Measurements from ENCODE around the genes ATP5PB, RAP1A and LRIG2.

DNA sequence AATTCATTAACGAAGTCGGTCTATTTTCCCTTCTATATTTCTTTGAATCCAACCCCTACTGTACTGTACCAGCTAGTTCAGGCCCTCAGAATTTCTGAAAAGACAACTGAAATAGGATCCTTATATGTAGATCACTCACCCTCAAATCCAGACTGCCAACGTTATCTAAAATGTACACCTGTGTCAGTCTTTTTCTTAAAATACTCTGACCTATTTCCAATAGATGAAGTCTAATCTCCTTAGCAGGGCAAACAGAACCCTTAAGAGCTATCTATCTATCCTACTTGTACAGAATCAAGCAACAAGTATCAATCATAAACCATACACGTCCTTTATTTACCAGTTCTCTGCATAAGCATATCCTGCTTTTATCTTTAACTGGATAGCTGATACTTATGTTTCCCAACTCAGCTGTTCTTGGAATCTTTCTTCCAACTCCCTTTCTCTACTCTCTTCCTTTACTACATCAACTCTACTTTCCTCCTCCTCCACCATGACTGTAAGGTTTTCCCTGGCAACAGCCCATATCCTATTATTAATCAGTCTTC lies 2.9 kb downstream of the LRIF1 start:
- RAMPAGE, long total RNA: no peak
- RRBS: no CpG with 5 or more reads among the region's 4 CpGs
PRO-cap:
- standard: unidirectional peak, minus-strand start at position 160 of the sequence
- CoPRO, capped RNA only, 2 experiments: no peak in any of the 2 experiments
- CoPRO, capped and uncapped RNA, 2 experiments: no peak in any of the 2 experiments
- CoPRO, uncapped RNA only, 2 experiments: peak in 1 of 2 experiments; most common minus-strand start position 323 of the sequence (in 1)
CAGE:
- cytosol, long polyA plus RNA: no peak
- long polyA plus RNA: no peak
- nucleolus, long total RNA: no peak
- nucleus, long polyA plus RNA: no peak

DNA sequence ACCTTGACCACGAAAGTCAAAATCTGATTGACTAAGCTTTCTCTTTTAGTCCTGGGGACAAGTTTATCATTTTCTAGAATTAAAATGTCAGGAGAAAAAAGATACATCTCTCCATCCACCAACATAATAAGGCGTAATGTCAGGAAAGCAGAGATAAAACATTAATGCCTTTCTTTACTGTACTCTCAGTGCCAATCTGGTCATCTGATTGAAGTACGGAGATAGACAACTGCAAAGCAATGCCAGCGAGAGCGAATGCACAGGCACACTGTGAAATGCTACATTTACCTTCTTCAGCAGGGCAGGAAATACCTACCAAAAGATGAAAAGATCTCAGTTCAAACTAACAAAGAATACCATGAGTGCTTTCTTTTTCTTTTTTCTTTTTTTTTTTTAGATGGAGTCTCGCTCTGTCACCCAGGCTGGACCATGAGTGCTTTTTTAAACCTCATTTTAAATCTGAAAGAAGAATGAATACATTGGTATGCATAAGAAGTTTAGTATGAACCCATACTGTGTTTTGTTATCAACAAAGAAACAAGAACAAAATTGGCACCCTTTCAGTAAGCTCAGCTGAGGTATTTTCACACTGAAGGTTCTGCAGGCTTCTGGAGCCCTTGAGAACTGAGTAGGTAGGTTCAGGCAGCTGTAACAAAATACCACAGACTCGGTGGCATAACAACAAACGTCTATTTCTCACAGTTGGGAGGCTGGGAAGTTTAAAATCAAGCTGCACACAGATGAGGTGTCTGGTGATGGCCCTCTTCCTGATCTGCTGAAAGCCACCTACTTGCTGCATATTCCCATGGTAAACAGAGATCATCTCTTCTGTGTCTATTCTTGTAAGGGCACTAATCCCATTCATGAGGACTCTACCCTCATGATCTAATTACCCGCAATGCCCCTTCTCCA lies 1.7 kb upstream of the CHI3L2 start:
- RAMPAGE, long total RNA: no peak
- RRBS: no CpG with 5 or more reads among the region's 9 CpGs
PRO-cap:
- standard: no peak
- CoPRO, capped RNA only, 2 experiments: no peak in any of the 2 experiments
- CoPRO, capped and uncapped RNA, 2 experiments: no peak in any of the 2 experiments
- CoPRO, uncapped RNA only, 2 experiments: no peak in any of the 2 experiments
CAGE:
- cytosol, long polyA plus RNA: no peak
- long polyA plus RNA: no peak
- nucleolus, long total RNA: no peak
- nucleus, long polyA plus RNA: no peak

- RAMPAGE, long total RNA: start-site peak on the plus strand at chr1:111449445-111449527, 2,668 and 3,033 reads in 2 replicates
- RRBS: no CpG with 5 or more reads among the region's 13 CpGs
PRO-cap:
- standard: bidirectional peak, plus-strand start at chr1:111449484, minus-strand start at chr1:111449256
- CoPRO, capped RNA only, 2 experiments: peak in 2 of 2 experiments; most common plus-strand start chr1:111449474 (in 2)
- CoPRO, capped and uncapped RNA, 2 experiments: peak in 2 of 2 experiments; most common plus-strand start chr1:111449457 (in 1)
- CoPRO, uncapped RNA only, 2 experiments: peak in 1 of 2 experiments; most common plus-strand start chr1:111449474 (in 1)
CAGE:
- cytosol, long polyA plus RNA: start-site peak on the plus strand at chr1:111449473-111449542, 6,668 and 6,666 reads in 2 replicates
- long polyA plus RNA: start-site peak on the plus strand at chr1:111449474-111449527, 6,274 and 7,436 reads in 2 replicates
- nucleolus, long total RNA: no peak
- nucleus, long polyA plus RNA: start-site peak on the plus strand at chr1:111449474-111449542, 5,683 and 3,686 reads in 2 replicates
Measured at GRCh38 chr1:111449378-111449624, at the start of gene ATP5PB. Gene ATP5PB, plus strand, starts transcription at chr1:111449464.

DNA sequence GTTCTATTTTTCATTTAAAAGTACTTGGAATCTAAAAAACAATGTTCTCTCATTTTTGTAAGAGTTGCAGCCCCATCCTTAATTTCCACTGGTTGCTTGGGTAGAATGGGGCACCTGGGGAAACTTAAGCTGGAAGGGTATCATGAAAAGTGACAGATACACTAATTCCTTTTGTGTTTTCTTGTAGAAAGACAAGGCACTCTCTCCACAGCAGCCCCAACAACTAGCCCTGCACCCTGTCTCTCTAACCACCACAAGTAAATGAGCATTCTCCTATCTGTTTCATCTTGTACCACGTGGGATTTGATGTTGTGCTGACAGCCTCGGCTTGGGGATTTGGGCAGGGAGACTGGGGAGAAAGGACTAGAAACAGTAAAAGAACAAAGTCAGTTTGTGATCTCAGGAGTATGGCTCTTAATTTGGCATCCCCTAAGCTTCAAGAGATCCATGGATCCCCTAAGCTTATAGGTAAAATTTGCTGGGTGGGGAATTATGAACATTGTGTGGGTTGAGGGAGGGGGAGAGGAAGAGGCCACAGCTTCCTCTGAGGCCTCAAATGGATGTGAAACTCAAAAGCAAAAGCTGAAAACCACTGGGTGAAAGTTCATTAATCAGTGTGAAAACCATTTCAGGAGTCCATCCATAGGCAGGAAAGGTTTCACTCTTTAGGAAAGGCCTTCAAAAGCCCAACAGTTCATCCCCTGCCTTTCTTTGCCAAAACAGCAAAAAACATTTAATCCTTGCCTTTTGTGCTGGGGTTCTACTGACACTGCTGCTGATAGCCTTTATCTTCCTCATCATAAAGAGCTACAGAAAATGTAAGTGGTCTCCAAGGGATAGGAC lies 3.0 kb downstream of the C1orf162 start:
- RAMPAGE, long total RNA: no peak
- RRBS: no CpG with 5 or more reads among the region's 2 CpGs
PRO-cap:
- standard: bidirectional peak, plus-strand start at position 334 of the sequence, minus-strand start at position 214 of the sequence
- CoPRO, capped RNA only, 2 experiments: no peak in any of the 2 experiments
- CoPRO, capped and uncapped RNA, 2 experiments: no peak in any of the 2 experiments
- CoPRO, uncapped RNA only, 2 experiments: no peak in any of the 2 experiments
CAGE:
- cytosol, long polyA plus RNA: no peak
- long polyA plus RNA: no peak
- nucleolus, long total RNA: no peak
- nucleus, long polyA plus RNA: no peak

DNA sequence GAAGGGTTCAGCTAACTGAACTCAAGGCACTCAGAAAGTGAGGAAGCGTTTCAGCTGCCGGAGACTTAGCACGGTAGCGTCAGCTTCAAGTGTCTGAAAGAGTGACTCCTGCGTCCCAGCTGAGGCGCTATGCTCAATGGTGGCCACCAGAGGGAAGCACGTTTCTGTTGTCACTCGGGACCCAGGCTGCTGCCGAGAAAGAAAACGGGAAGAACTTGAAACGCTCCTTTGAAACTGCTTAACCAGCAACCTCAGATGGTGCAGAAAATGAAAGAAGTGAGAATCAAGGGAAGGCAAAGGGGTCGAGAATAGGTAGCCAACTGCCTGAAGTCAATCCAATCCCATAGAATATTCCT lies 4.8 kb upstream of the ADORA3 start:
- RAMPAGE, long total RNA: no peak
- RRBS: no CpG with 5 or more reads among the region's 12 CpGs
PRO-cap:
- standard: bidirectional peak, plus-strand start at position 180 of the sequence, minus-strand start at position 39 of the sequence
- CoPRO, capped RNA only, 2 experiments: peak in 2 of 2 experiments; most common plus-strand start position 91 of the sequence (in 1); most common minus-strand start position 103 of the sequence (in 2)
- CoPRO, capped and uncapped RNA, 2 experiments: peak in 2 of 2 experiments; most common plus-strand start position 170 of the sequence (in 1); most common minus-strand start position 39 of the sequence (in 2)
- CoPRO, uncapped RNA only, 2 experiments: peak in 2 of 2 experiments; most common plus-strand start position 38 of the sequence (in 1); most common minus-strand start position 39 of the sequence (in 2)
CAGE:
- cytosol, long polyA plus RNA: no peak
- long polyA plus RNA: no peak
- nucleolus, long total RNA: no peak
- nucleus, long polyA plus RNA: no peak

DNA sequence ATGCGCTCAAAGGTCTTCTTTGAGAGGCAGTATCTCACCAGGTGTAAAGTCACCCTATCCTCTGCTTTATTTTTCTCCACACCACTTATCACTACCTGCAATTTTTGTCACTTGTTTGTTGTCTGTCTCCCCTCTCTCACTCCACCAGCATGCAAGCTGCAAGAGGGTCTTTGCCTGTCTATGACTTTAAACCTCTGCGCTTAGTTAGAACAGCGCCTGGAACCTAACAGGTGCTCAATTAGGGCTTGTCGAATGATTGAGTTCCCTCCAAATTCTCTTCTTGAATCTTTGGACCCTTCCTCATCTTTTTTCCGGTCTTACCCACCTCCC lies 375 bp upstream of the RAP1A start:
- RAMPAGE, long total RNA: no peak
- RRBS: 8% methylated on average over 1 of the region's 5 CpGs
PRO-cap:
- standard: no peak
- CoPRO, capped RNA only, 2 experiments: no peak in any of the 2 experiments
- CoPRO, capped and uncapped RNA, 2 experiments: no peak in any of the 2 experiments
- CoPRO, uncapped RNA only, 2 experiments: no peak in any of the 2 experiments
CAGE:
- cytosol, long polyA plus RNA: no peak
- long polyA plus RNA: no peak
- nucleolus, long total RNA: no peak
- nucleus, long polyA plus RNA: no peak

GRCh38 chr1:111619579-111620670 lies at the start of gene RAP1A:
Gene RAP1A, plus strand, starts transcription at chr1:111619789.
- RAMPAGE, long total RNA: start-site peak on the plus strand at chr1:111619783-111619834, 94 and 37 reads in 2 replicates
- RRBS: 4% methylated on average over 40 of the region's 90 CpGs
PRO-cap:
- standard: bidirectional peak, plus-strand start at chr1:111619968, minus-strand start at chr1:111619661; bidirectional peak, plus-strand start at chr1:111620492, minus-strand start at chr1:111620389
- CoPRO, capped RNA only, 2 experiments: peak in 2 of 2 experiments; most common plus-strand start chr1:111619828 (in 2); most common minus-strand start chr1:111619661 (in 2)
- CoPRO, capped and uncapped RNA, 2 experiments: peak in 2 of 2 experiments; most common plus-strand start chr1:111619828 (in 1); most common minus-strand start chr1:111619661 (in 2)
- CoPRO, uncapped RNA only, 2 experiments: peak in 2 of 2 experiments; most common plus-strand start chr1:111620240 (in 1); most common minus-strand start chr1:111620173 (in 1)
CAGE:
- cytosol, long polyA plus RNA: start-site peak on the plus strand at chr1:111619801-111619931, 475 and 295 reads in 2 replicates
- long polyA plus RNA: start-site peak on the plus strand at chr1:111619825-111619931, 190 and 560 reads in 2 replicates
- nucleolus, long total RNA: no peak
- nucleus, long polyA plus RNA: start-site peak on the plus strand at chr1:111619739-111619924, 172 and 137 reads in 2 replicates

DNA sequence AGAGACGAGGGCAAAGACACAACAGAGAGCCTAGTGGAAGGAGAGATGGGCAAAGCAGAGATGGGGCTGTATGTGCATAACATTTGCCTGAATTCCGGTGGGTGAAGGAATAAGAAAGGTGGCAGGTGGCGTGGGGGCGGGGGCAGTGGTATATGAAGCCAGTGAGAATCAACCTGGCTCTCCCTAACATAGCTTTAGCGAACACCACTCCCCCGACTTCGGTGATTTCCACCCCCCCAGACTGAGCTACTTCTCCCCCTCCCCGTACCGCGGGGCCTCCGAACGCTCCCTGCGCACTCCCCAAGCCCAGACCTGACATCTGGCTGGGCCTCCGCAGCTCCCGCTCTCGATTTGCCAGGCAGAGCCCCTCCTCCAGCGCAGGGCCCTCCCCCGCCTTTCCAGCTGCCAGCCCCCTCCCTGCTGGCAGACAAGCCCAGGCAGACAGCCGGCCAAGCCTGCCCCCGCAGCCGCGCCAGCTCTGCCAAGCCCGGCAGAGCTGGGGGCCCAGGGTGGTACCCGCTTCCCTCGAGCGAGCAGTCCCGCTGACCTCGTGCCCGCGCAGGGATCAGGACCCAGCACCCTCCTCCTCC lies 932 bp downstream of the INKA2 start:
- RAMPAGE, long total RNA: no peak
- RRBS: 69% methylated on average over 5 of the region's 30 CpGs
PRO-cap:
- standard: no peak
- CoPRO, capped RNA only, 2 experiments: no peak in any of the 2 experiments
- CoPRO, capped and uncapped RNA, 2 experiments: no peak in any of the 2 experiments
- CoPRO, uncapped RNA only, 2 experiments: no peak in any of the 2 experiments
CAGE:
- cytosol, long polyA plus RNA: no peak
- long polyA plus RNA: no peak
- nucleolus, long total RNA: no peak
- nucleus, long polyA plus RNA: no peak

DNA sequence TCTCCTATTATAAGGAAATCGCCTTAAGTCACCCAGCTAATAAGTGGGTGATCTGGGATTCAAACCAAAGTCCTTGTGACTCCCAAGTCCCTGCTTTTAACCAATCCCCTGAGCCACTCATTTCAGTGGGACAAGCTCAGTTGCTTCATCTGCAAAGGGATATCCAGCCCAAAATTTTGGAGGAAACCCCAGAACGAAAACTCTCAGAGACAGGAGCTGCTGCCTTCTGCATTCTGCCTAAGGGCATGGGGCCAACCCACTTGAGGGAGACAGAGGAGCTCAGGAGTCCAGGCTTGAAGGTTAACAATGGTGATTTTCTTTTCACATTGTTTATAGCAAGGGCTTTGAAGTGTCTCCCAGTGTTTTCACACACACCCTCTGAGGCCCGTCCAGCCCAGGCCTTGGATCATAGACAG lies 148.1 kb upstream of the CTTNBP2NL start:
- RAMPAGE, long total RNA: no peak
- RRBS: no CpG with 5 or more reads among the region's 3 CpGs
PRO-cap:
- standard: no peak
- CoPRO, capped RNA only, 2 experiments: no peak in any of the 2 experiments
- CoPRO, capped and uncapped RNA, 2 experiments: no peak in any of the 2 experiments
- CoPRO, uncapped RNA only, 2 experiments: no peak in any of the 2 experiments
CAGE:
- cytosol, long polyA plus RNA: no peak
- long polyA plus RNA: no peak
- nucleolus, long total RNA: no peak
- nucleus, long polyA plus RNA: no peak

GRCh38 chr1:112390742-112391408 lies 5.1 kb upstream of the CTTNBP2NL start:
- RAMPAGE, long total RNA: no peak
- RRBS: no CpG with 5 or more reads among the region's 16 CpGs
PRO-cap:
- standard: bidirectional peak, plus-strand start at chr1:112391057, minus-strand start at chr1:112390899
- CoPRO, capped RNA only, 2 experiments: no peak in any of the 2 experiments
- CoPRO, capped and uncapped RNA, 2 experiments: no peak in any of the 2 experiments
- CoPRO, uncapped RNA only, 2 experiments: no peak in any of the 2 experiments
CAGE:
- cytosol, long polyA plus RNA: no peak
- long polyA plus RNA: no peak
- nucleolus, long total RNA: no peak
- nucleus, long polyA plus RNA: no peak

DNA sequence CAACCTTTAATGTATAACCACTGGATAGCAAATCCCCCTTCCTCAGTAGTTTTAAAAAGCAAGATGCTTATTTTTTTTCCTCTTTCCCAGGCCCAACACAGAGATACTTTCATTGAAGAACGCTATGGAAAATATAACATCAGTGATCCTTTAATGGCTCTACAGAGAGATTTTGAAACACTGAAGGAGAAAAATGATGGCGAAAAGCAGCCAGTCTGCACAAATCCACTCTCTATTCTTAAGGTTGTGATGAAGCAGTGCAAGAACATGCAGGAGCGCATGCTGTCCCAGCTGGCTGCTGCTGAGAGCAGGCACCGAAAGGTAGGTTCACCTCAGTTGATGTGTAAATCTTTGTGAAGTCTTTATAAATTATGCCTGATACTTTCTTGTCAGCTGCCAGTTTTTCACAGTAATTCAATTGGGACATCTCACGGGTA lies 52.9 kb downstream of the CTTNBP2NL start:
- RAMPAGE, long total RNA: no peak
- RRBS: no CpG with 5 or more reads among the region's 5 CpGs
PRO-cap:
- standard: no peak
- CoPRO, capped RNA only, 2 experiments: no peak in any of the 2 experiments
- CoPRO, capped and uncapped RNA, 2 experiments: no peak in any of the 2 experiments
- CoPRO, uncapped RNA only, 2 experiments: no peak in any of the 2 experiments
CAGE:
- cytosol, long polyA plus RNA: no peak
- long polyA plus RNA: no peak
- nucleolus, long total RNA: no peak
- nucleus, long polyA plus RNA: no peak

DNA sequence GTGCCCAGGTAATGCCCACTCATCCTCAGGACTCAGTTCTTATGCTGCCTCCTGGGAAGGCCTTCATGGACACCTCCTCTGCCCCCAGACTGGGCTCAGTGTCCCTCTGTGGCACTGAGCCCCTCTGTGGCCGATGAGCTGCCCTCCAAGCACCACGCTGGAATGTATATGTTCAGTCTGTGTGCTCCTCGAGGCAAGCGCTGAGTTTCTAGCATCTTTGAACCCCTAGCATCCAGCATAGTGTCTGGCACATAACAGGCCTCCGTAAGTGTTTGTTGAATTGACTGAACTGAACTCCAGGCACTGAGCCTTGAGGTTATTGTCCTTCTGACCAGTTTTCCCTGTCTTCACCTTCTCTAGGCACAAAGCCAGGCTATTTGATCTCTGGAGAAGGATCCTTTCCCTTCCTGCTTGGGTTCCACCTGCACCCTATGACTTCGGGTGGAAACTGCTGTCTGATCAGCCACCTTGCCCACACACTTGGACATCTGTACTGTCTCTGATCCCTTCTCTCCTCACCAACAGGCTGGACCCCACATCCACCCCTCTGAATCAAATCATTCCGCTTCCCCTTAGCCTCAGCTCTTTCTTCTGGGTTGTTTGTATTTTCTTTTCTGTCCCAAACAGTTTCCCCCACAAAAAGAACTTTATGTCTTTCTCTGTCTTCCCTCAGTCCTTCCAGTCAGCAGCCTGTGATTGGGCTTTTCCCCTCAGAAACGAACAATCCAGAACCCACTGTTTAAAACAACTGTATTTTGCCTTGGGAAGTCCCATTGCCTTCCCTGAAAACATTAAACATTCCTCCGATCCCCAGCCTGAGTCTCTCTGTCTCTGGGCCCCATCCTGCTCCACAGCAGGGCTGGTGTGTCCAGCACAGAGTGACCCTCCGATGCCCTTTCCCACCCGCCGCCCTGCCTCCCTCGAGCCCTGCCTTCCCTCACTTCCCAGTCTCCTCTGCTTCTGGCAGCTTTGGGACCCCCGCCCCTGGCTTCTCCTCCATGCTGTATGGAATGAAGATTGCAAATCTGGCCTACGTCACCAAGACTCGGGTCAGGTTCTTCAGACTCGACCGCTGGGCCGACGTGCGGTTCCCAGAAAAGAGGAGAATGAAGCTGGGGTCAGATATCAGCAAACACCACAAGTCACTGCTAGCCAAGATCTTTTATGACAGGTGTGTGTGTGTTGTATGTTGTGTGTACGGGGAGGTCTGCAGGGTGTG lies 13.9 kb downstream of the MOV10 start:
- RAMPAGE, long total RNA: no peak
- RRBS: no CpG with 5 or more reads among the region's 22 CpGs
PRO-cap:
- standard: no peak
- CoPRO, capped RNA only, 2 experiments: no peak in any of the 2 experiments
- CoPRO, capped and uncapped RNA, 2 experiments: no peak in any of the 2 experiments
- CoPRO, uncapped RNA only, 2 experiments: no peak in any of the 2 experiments
CAGE:
- cytosol, long polyA plus RNA: no peak
- long polyA plus RNA: no peak
- nucleolus, long total RNA: no peak
- nucleus, long polyA plus RNA: no peak

- RAMPAGE, long total RNA: no peak
- RRBS: no CpG with 5 or more reads among the region's 25 CpGs
PRO-cap:
- standard: bidirectional peak, plus-strand start at chr1:112699207, minus-strand start at chr1:112699115
- CoPRO, capped RNA only, 2 experiments: peak in 2 of 2 experiments; most common plus-strand start chr1:112699207 (in 1); most common minus-strand start chr1:112698779 (in 1)
- CoPRO, capped and uncapped RNA, 2 experiments: peak in 1 of 2 experiments; most common plus-strand start chr1:112699207 (in 1); most common minus-strand start chr1:112698942 (in 1)
- CoPRO, uncapped RNA only, 2 experiments: peak in 2 of 2 experiments; most common plus-strand start chr1:112698669 (in 1); most common minus-strand start chr1:112699500 (in 2)
CAGE:
- cytosol, long polyA plus RNA: no peak
- long polyA plus RNA: no peak
- nucleolus, long total RNA: no peak
- nucleus, long polyA plus RNA: no peak
Measured at GRCh38 chr1:112698292-112699610, 8.2 kb downstream of the RHOC start.

DNA sequence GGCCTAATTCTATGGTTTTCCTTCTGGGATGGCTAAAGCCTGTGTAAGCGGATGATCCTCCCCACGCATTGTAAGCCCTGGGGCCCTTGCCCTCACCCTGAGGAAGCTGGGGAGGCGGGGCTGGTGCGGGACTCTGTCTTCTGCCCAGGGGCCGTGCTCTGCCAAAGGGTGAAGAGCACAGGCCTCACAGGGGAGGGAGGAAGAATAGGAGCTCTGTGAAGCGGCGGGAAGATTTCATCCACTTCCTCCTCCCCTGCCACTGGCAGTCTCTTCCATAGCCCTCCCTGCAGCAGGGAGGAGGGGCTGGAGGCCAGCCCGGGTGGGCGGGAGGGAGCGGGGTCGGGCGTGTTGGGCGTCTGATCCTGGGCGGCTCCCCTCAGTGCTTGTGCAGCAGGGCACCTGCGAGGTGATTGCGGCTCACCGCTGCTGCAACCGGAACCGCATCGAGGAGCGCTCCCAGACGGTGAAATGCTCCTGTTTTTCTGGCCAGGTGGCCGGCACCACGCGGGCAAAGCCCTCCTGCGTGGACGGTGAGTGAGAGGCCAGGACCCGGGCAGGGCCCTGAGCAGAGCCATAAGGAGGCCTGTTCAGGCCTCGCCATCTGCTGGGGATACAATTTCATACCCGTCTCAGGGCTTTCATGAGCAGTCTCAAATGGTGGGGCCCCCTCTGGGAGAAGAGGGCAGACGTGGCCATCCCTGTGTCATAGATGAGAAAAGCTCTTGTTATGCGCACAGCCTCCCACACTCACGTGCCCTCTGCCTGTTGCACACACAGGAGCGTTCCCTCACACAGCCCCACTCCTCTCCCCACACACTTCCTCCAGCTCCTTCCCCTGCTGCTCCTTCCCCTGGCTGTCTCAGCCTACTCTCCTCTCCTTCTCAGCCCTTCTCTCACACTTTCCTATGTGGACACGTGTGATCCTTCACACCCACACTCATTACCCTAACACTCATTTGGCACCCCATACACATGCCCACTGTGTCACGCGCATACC lies 4.2 kb downstream of the TAFA3 start:
- RAMPAGE, long total RNA: no peak
- RRBS: 33% methylated on average over 11 of the region's 37 CpGs
PRO-cap:
- standard: no peak
- CoPRO, capped RNA only, 2 experiments: no peak in any of the 2 experiments
- CoPRO, capped and uncapped RNA, 2 experiments: no peak in any of the 2 experiments
- CoPRO, uncapped RNA only, 2 experiments: no peak in any of the 2 experiments
CAGE:
- cytosol, long polyA plus RNA: no peak
- long polyA plus RNA: no peak
- nucleolus, long total RNA: no peak
- nucleus, long polyA plus RNA: no peak

DNA sequence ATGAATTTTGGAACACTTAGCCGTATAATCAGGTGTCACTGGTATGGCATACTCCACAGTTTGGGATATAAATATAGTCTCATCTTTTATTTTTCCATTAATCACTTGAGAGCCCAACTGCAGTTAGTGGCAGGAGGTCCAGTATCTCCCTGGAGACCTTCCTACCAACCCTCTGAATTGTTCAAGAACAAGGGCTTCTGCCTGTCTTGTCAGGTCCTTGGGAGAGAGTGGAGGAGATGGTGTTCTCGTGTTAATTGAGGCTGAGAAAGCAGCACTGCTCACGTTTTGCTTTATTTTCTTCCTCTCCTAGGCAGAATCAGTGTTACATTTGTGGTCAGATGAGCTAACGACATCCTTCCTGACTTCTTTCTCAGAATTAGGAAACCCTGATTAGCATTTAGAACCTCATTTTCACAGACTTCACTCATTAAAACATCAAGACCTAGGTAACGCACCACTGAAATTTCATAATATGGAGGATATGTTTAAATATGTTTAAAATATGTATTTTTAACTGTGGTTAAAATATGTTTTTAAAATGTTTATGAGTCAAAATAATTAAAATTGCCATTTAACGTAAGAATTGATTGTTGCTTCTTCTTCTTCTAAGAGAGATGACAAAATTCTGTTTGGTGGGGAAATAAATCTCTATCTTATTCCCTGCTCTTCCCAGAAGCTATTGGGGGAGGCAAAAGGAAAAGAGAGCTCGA lies 26.4 kb upstream of the LRIG2 start:
- RAMPAGE, long total RNA: no peak
- RRBS: no CpG with 5 or more reads among the region's 7 CpGs
PRO-cap:
- standard: no peak
- CoPRO, capped RNA only, 2 experiments: no peak in any of the 2 experiments
- CoPRO, capped and uncapped RNA, 2 experiments: no peak in any of the 2 experiments
- CoPRO, uncapped RNA only, 2 experiments: no peak in any of the 2 experiments
CAGE:
- cytosol, long polyA plus RNA: no peak
- long polyA plus RNA: no peak
- nucleolus, long total RNA: no peak
- nucleus, long polyA plus RNA: no peak

DNA sequence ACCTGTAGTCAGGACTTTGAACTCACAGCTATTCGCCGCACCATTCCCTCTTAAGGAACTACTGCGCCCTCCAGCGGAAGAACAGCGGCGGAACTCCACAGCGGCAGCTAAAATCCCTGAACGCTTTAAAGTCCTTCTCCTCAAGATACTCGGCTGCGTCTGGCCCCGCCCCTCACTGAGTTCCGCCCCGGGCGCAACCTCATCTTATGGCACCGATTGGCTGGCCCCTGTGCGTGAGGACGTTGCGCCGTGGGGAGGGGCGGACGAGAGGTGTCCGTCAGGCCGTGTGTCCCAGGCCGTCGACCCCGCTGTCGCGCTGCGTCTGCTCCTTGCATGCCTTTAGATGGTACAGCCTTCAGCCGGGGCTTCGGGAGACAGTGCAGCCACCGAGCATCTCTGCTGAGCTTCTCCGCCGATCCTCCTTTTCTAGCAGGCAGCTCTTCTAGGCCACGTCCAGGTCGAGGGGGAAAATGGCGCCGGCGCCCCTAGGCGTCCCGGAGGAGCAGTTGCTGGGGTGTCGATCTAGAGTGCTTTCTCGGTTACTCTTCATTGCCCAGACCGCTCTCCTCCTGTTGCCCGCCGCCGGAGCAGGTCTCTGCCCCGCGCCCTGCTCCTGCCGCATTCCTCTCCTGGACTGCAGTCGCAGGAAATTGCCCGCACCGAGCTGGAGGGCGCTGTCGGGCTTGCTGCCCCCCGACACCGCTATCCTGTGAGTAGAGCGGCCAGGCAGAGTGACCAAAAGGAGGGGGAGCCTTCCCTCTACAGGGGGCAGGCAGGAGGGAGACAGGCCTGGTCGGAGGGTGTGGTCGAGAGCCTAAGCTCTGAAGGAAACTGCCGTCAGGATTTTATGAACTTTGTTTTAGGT lies at the start of gene LRIG2:
TSS of gene LRIG2 (plus strand) at position 262 of the 865 bp plus-strand sequence.
- RAMPAGE, long total RNA: start-site peak on the plus strand centred at position 269 of the sequence, 54 bp wide, 288 and 64 reads in 2 replicates
- RRBS: 3% methylated on average over 6 of the region's 61 CpGs
PRO-cap:
- standard: bidirectional peak, plus-strand start at position 285 of the sequence, minus-strand start at position 127 of the sequence; bidirectional peak, plus-strand start at position 549 of the sequence, minus-strand start at position 446 of the sequence; bidirectional peak, plus-strand start at position 716 of the sequence, minus-strand start at position 636 of the sequence
- CoPRO, capped RNA only, 2 experiments: peak in 2 of 2 experiments; most common plus-strand start position 280 of the sequence (in 2); most common minus-strand start position 733 of the sequence (in 2)
- CoPRO, capped and uncapped RNA, 2 experiments: peak in 2 of 2 experiments; most common plus-strand start position 285 of the sequence (in 1); most common minus-strand start position 108 of the sequence (in 1)
- CoPRO, uncapped RNA only, 2 experiments: no peak in any of the 2 experiments
CAGE:
- cytosol, long polyA plus RNA: start-site peak on the minus strand centred at position 143 of the sequence, 50 bp wide, 26 and 15 reads in 2 replicates
- long polyA plus RNA: start-site peak on the plus strand centred at position 270 of the sequence, 51 bp wide, 175 and 319 reads in 2 replicates
- nucleolus, long total RNA: no peak
- nucleus, long polyA plus RNA: start-site peak on the plus strand centred at position 294 of the sequence, 52 bp wide, 245 and 271 reads in 2 replicates

DNA sequence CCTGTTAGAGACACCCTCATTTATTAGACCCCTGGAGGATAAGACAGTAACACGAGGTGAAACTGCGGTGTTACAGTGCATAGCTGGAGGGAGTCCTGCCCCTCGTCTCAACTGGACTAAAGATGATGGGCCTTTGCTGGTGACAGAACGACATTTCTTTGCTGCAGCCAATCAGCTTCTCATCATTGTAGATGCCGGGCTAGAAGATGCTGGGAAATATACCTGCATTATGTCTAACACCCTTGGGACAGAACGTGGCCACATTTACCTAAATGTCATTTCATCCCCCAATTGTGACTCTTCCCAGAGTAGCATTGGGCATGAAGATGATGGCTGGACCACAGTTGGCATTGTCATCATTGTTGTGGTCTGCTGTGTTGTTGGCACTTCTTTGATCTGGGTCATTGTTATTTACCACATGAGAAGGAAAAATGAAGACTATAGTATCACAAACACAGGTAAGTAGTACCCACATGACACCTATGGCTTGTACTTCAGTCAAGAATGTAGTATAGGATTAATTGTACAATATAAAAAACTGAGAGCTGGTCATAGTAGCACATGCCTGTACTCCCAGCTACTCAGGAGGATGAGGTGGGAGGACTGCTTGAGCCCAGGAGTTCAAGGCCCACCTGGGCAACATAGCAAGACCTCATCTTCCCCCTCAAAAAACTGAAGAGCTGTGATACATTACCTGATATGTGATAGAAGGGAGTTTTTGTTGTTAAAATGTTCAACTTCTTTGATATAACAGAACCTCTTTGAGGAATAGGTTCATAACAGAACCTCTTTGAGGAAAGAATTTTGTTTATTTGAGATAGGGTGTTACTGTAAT lies 41.6 kb downstream of the LRIG2 start:
- RAMPAGE, long total RNA: no peak
- RRBS: no CpG with 5 or more reads among the region's 6 CpGs
PRO-cap:
- standard: no peak
- CoPRO, capped RNA only, 2 experiments: no peak in any of the 2 experiments
- CoPRO, capped and uncapped RNA, 2 experiments: no peak in any of the 2 experiments
- CoPRO, uncapped RNA only, 2 experiments: peak in 1 of 2 experiments; most common plus-strand start position 441 of the sequence (in 1)
CAGE:
- cytosol, long polyA plus RNA: no peak
- long polyA plus RNA: no peak
- nucleolus, long total RNA: no peak
- nucleus, long polyA plus RNA: no peak

Data from K562 (cell line).